Tongue (tissue), 2 donors: ENCODE measurements around a stretch of chr1.

- RAMPAGE, long total RNA: no peak
Measured at GRCh38 chr1:201466230-201467145, 2.5 kb downstream of the PHLDA3 start.

DNA sequence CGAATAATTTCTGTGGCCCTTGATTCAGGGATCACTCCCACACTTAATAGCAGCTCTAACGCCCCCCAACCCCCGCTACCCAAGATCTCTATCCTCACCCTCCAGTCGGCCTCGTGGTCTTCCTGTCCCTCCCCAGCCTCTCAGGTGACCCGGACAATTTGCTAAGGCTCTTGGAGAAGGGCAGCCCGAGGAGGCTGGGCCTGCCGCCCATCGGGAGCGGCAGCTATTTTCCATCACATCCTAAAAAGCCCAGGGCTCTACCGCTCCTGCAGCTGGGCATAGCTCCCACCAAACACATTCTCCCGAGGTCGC lies 12.0 kb upstream of the PHLDA3 start:
- RAMPAGE, long total RNA: no peak

DNA sequence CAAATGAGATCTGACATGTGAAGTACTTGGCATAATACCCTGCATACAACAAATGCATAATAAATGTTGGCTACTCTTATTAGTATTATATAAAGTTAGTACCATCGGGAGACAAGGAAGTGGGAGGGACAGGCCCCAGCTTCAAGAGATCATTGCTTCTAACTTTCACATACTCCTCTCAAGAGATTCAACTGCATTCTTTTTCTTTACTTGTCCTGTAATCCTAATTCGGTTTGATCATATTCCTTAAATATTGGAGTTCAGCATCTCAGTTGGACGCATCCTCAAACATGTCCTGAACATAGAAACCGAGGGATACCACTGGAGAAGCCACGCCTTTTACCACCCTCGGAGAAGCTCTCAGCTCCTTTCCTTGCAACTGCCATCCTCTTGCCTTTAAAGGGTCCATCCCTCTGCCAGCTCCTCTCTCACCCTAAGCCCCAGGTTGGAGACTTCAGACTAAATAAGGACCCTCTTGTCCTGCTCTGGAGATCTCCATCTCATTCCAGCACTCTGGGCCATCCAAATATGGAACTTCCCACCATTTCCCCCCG lies 15.4 kb downstream of the CSRP1 start:
- RAMPAGE, long total RNA: no peak

GRCh38 chr1:201499997-201500282 lies 7.0 kb downstream of the CSRP1 start:
- RAMPAGE, long total RNA: no peak

DNA sequence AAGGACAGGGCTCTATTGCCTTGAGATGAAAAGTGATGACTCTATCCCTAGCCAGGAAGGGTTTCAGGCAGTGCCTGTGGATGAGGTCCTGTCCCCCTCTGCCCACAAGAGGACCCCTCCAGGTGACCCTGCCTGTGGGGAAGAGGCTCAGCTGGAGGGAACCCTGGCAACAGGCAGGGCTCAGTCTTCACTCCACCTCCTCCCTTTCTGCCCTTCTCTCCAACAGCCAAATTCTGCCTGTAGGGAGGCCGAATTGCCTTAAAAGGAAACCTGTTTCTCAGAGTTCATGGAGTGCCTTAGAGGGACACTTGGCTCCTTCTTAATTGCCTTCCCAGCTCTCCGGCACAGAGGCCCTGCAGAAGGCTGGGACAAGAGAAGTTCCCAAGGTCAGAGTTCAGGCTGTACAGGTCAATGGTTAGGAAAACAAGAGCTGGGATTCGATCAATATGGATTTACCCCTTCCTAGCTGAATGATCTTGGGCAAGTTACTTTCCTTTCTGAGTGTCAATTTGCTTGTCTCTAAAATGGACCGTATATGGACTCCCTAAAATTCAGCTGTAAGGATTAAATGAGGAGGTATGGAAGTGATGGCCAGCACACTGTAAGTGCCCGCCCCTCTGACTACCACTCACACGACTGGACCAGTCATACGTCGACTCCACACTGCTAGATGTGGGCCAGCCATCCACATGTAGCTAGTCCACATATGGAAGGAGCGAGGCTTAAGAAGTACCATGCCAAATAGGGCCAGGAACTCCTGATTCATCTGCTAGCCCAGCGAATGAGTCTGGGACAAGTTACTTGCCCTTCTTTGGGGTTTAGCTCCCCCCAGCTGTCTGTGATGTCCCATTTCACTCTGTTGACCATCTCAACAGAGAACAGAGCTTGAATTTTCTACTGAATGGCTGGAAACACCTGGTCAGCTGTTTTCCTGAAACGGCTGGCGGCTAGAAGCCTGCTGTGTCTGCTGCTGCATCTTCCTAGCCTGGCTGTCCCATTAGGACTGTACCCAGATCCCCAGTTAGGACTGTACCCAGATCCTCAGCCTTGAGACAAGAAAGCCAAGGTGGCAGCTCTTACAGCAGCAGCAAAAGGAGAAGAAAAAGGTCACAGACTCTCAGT lies 6.0 kb downstream of the CSRP1 start:
- RAMPAGE, long total RNA: no peak

DNA sequence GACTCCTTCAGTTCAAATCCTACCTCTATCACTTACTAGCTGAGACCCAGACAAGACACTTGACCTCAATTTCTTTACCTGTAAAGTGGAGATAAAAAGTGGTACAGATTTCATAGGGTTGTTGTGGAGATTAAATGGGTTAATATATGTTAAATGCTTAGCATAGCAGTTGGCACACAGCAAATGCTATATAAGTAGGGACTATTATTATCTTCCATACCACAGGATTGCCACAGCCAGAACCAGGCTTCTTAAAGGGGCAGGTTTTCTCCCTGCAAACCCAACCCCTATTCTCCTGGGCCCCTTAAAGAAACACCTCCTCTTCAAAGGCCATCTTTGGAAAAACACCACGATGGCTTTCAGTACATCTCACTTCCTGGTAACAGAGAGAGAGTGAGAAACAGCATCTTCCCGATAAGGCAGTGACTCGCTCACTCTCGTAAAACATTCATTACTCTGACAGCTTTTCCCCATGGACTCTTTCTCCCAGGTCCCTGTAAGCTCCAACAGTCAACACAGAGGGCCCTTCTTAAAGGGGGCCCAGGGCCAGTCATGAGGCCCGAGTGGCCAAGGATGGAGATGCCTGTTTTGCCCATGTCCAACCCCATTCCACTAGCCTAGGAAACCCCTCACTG lies 3.9 kb upstream of the NAV1 start:
- RAMPAGE, long total RNA: no peak

GRCh38 chr1:201539565-201540615 lies 963 bp downstream of the NAV1 start:
- RAMPAGE, long total RNA: no peak

GRCh38 chr1:201551741-201552349 lies 12.9 kb downstream of the NAV1 start:
- RAMPAGE, long total RNA: no peak

GRCh38 chr1:201715452-201716342 lies 113.3 kb upstream of the IPO9 start:
- RAMPAGE, long total RNA: no peak

- RAMPAGE, long total RNA: no peak
Measured at GRCh38 chr1:201724577-201724967, 104.4 kb upstream of the IPO9 start.

GRCh38 chr1:201786655-201787242 lies 42.2 kb upstream of the IPO9 start:
- RAMPAGE, long total RNA: no peak

DNA sequence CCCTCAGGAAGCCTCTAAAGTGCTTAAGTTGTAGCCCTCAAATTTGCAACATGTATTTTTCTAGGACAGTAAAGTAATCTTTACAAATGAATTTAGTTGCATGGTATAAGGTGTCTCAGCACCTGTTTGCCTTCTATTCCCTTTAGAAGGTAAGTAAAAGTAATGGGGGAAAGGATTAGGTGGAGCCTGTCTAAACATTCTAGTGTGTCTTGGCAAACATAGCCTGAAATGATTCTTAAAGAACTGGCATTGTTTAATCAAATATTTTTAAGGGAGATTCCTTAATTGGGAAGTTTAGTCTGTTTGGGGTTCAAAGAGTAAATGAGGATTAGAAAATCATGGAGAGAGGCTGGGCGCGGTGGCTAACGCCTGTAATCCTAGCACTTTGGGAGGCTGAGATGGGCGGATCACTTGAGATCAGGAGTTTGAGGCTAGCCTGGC lies 11.8 kb upstream of the SHISA4 start:
- RAMPAGE, long total RNA: no peak

- RAMPAGE, long total RNA: no peak
Measured at GRCh38 chr1:201881394-201882062, 7.2 kb upstream of the SHISA4 start.

DNA sequence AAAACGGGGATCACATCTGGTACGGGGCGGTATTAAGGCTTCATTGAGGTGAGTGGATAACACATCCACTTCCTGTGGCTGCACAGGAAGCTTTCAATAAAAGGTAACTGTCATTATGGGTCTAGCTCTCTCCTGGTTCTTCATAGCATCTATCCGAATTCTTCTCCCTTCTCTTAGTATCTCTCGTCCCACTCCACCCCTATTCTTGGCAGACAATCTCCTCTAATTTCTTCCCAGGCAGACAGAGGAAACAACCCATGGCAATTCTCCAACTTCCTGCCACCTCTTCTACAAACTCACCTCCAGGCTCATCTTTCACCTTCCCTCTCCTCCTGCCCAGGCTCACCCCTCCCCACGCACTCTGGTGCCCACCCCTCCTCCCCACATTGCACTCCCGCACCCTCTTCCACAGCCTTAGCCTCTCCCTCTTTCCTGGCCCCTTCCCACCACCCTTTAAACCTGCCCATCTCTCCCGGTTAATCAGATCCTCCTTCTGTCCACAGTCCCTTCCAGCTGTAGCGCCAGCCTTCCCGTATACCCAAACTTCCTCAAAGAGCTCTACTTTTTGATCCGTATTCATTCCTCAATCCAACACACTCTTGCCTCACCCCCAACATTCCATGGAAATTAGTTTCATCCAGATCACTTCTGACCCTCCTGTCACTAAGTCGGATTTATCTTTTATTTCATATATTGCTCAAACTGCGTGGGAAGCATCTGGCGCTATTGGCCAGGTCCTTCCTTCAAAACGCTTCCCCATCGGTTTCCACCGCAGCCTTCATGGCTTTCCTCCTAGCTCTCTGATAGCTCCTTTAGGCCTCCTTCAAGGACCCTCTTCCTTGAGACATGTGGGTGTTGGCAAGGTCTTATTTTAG lies 25.9 kb downstream of the SHISA4 start:
- RAMPAGE, long total RNA: no peak

GRCh38 chr1:201944503-201945043 lies 1.8 kb downstream of the LMOD1 start:
- RAMPAGE, long total RNA: no peak

DNA sequence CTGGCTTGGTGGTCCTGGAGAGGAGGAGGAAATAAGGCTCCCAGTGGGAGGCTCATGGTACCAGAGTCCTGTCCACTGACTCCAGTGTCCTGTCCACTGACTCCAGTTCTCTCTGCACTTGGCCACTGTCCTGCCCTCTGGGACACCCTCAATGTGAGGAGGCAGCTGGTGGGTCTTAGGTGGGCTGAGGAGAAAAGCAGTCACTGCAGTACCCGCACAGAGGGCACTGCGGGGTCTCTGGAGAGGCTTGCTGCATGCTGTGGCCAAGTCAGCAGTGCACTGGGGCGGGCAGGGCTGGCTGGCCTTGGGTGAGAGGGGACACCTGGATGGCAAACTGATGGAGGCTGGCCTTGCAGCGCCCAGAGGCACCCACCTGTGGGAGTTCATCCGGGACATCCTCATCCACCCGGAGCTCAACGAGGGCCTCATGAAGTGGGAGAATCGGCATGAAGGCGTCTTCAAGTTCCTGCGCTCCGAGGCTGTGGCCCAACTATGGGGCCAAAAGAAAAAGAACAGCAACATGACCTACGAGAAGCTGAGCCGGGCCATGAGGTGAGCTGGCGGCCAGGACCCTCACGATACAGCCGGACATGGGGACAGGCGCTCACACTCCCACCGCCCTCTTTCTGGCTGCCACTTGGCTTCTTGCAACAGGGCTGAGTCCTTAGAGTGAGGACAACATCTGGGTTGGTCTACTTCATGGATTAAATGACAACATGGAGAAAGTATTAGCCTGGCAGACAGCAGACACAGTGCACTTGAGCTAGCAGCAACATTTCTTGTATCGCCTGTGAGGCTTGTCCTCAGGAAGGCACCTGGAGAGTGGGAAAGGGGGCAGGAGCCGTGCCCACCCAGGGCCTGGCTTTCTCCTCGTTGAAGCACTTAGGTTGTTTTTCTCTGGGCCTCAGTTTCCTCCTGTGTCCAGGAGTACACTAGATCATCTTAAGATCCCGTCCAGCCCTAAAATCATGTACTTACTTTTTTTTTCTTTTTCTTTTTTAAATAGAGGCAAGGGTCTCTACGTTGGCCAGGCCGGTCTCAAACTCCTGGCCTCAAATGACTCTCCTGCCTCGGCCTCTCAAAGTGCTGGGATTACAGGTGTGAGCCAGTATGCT lies 3.4 kb downstream of the ELF3 start:
- RAMPAGE, long total RNA: no peak

GRCh38 chr1:202063016-202063568 lies 52.7 kb downstream of the ELF3 start:
- RAMPAGE, long total RNA: no peak

GRCh38 chr1:202133059-202133355 lies 10.3 kb downstream of the GPR37L1 start:
- RAMPAGE, long total RNA: no peak

DNA sequence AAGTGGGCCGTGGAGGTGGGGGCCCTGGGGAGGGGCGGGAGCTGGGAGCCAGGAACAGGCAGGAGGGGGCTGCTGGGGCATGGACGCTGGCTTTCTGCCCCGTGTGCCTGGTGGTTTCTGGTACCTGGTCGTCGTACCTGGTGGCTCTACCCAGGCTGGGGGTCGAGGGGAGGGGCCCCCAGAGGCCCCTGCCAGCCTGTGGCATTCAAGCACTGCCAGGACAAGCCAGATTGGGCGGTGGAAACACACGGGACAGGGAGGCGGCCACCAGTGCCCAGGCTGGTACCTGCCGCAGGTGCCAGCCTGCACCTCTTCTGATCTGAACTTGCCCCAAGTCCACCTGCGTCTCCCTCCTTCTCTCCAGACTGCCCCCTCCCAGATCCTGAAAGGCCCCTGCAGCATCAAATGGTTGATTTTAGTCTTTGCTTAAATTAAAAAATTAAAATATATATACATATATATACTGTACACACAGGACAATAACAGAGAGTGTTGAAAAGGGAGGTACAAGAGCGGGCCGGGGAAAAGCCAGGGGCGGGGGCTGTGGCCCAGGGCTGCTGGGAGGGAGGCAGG lies 10.8 kb downstream of the ARL8A start:
- RAMPAGE, long total RNA: no peak

GRCh38 chr1:202135252-202136142 lies 9.0 kb downstream of the ARL8A start:
- RAMPAGE, long total RNA: no peak